PC-3 (cell line): ENCODE results near the genes ATP6V0B and KLF18.

DNA sequence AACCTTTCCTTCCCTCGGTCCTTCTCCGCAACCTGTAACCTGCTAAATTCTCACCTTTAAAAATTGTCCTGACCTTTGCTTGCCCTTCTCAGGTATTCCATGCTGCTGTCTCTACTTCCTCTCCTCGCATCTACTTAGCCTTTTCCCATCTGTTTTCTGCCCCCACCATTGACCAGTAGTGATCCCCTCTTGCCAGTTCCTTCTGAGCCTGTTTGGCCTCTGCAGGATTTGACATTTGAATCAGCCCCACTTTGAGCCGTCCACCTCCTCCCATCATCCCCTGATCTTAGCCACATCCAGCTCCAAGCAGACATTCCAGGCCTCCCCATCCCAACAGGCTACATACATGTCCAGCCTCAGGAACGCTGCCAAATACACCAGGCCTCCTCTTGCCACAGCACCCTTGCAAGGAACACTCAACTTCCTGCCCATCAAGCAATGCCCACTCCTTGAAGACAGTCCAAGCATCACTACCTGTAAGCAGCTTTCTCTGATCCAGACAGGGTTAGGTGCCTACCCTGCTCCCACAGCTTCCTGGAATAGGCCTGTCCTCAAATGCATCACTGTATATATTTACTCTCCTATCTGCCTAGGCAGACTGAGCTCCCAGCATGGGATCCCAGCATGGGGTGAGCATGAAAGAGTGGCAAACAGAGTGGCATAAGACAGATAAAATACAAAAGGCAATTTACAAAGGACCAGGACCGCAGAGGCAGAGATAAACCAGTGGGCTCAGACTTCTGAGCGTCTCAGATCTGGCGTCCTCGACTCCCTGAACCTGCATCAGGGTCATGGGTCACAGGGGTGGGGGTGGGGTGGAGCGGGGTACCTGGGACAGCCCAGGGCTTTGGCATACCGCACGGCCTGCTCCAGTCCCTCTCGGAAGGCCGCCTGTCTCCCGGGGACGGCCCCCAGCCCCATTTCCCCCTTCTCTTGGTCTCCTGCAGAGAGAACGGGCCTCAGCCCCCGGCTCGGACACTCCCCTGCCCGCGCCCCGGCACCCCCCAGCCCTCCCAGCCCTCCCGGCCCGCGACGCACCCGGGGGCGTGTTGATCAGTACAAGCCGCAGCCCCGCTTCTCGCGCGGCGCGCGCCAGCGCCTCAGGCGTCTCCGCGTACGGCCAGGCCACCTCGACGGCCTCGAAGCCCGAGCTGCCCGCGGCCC, 792 bp downstream of the HYI start:
- RAMPAGE, long total RNA = no peak

- RAMPAGE, long total RNA = no peak
These were observed 4.0 kb downstream of the PTPRF start for GRCh38 chr1:43534720-43535114.

- RAMPAGE, long total RNA = no peak
These were observed 6.8 kb downstream of the PTPRF start for GRCh38 chr1:43537312-43537982.

GRCh38 chr1:43541889-43542551, 11.3 kb downstream of the PTPRF start:
- RAMPAGE, long total RNA = no peak

DNA sequence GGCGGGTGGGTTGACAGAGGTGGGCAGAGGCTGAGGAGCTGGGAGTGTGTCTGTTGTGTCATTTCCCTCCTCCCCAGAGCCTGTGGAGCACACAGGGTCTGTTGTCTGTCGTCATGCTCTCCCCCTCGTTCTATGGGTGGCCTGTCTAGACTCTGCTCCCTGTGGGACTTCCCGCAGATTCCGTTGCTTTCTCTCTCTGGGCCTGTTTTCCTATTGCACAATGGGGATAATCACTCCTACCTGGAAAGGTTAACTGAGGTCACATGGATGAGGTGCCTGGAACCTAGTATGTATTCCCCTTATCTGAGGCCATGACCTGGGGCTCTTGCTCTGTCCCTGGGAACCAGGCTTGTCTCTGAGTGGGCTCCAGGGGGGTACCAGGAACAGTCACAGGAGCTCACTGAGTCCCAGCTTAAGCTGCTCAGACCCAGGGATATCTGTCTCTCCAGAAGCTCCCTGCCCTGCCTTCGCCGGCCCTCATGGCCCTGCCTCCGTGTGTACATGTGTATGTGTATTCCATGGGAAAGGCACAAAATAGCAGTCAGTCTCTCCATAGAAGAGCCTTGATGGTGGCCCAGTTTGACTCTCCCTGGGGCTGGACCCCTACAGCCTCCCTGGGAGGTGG, 17.8 kb downstream of the PTPRF start:
- RAMPAGE, long total RNA = no peak

- RAMPAGE, long total RNA = no peak
These were observed 111.7 kb upstream of the ARTN start for GRCh38 chr1:43821711-43822491.

- RAMPAGE, long total RNA = no peak
These were observed 6.1 kb downstream of the IPO13 start for GRCh38 chr1:43952649-43953421.

DNA sequence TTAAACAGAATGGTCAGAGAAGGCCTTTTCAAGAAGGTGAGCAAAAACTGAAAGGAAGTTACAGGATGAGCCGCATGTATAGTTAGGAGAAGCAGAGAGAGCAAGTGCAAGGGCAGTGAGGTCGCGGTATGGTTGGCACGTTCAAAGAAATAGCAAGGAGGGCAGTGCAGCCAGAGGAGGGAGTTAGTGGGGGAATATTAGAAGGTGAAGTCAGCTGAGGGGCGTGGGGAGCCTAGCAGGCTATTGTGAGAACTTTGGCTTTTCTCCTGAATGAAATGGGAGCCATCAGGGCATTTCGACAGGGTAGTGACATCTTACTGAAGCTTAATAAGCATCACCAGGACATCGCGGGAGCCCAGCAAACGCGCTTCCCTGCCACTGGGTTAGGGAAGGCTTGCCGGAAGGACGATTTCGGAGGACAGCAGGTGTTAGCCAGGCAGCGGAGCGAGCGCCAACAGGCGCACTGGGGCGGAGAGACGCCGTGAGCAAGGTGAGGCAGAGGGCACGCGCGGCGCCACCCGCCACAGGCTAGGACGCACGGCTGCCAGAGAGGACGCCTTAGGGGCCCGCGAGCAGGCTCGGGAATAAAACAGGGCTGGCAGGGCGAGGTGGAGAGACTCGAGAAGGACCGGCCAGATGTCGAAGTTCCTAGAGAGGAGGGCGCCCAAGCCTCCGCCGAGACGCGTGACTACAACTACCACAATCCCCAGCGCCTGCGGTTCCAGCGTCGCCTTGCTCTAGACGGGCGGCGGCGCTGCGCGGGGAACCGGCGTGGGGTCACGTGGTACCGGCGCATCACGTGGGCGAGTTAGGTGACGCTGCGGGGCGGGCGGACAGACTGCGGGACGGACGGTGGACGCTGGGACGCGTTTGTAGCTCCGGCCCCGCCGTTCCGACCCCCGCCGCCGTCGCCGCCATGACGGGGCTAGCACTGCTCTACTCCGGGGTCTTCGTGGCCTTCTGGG, at the start of gene ATP6V0B:
Gene ATP6V0B, plus strand, starts transcription at position 836 of the 965 bp plus-strand sequence.
- RAMPAGE, long total RNA = start-site peak on the plus strand centred at position 829 of the sequence, 37 bp wide, 180 and 127 reads in 2 replicates

DNA sequence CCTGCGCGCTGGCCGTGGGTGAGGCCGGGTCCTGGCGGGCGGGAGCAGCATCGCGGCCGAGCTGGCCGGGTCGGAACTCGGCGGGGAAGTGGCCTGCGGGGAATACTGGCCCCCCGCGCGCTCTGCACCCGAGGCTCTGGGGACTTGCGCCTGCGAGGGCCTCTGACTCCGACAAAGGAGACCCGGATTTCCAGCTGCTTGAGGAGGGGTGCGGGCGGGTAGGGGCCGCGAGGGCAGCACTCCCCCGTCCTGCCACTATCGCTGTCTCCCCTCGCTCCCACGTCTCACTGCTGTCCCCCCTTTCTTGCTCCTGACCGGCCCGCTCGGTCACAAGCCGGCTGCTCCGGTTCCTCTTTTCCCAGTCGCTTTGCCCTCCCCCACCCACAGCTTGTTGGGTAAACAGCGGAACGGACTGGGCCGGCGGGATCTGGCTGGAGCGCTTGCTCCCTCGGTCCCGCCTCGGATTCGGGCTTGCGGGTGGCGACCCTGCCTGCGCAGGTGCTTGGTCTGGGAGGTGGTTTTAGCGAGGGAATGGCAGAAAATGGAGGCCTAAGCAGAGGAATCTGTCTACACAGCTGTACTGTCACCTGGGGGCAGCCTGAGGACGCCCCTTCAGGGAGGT, 441 bp downstream of the ATP6V0B start:
- RAMPAGE, long total RNA = no peak

DNA sequence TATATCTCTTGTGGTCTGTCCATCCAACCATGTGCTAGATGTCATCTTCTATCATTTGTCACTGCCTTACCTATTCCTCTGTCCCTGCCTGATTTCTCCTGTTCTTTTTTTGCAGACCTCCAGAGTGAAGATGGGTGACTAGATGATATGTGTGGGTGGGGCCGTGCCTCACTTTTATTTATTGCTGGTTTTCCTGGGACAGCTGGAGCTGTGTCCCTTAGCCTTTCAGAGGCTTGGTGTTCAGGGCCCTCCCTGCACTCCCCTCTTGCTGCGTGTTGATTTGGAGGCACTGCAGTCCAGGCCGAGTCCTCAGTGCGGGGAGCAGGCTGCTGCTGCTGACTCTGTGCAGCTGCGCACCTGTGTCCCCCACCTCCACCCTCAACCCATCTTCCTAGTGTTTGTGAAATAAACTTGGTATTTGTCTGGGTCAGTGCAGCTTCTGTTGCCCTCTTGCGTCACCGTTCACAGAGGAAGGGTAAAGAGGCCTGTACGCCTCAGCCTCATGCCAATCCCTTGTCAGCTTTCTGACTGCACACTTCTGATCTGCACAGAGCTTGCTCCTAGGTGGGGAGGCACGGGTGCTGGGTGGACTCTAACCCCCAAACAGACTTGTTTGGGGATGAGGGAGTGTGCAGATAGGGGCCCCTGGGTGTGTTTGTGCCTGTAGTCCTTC, 1.0 kb upstream of the B4GALT2 start:
- RAMPAGE, long total RNA = no peak

- RAMPAGE, long total RNA = no peak
These were observed 2.3 kb downstream of the CCDC24 start for GRCh38 chr1:43993642-43994251.

GRCh38 chr1:44023699-44024147, 7.5 kb downstream of the SLC6A9 start:
- RAMPAGE, long total RNA = no peak

DNA sequence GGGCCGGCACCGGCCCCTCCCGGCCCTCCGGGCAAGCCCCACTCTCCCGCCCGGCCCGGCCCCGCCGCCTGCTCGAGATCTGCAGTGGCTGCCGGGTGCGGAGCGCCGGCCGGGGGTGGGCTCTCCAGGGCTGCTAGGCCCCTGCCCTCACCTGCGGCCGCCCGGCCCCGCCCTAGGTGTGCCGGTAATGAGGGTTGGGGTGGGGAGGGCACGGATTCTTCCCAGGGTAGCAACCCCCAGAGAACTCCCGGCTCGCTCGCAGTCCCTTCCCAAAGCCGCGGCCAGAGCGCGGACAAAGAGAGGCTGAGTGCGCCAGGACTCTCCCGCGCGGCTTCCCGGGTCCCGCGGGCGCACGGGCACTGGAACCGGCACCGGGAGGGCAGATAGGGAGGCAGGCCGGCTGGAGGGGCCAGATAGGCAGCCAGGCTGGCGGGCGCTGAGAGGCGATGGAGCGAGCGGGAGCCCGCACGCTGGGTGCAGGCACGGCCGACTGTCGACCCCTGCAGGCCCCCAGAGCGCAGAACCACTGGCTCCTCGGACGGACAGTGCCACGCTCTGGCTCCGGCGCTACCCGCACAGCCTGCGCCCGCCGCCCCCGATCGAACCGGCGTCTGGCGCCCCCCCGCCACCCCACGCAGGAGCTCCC, 765 bp downstream of the SLC6A9 start:
- RAMPAGE, long total RNA = no peak

GRCh38 chr1:44071434-44071843, 40.2 kb upstream of the SLC6A9 start:
- RAMPAGE, long total RNA = no peak

DNA sequence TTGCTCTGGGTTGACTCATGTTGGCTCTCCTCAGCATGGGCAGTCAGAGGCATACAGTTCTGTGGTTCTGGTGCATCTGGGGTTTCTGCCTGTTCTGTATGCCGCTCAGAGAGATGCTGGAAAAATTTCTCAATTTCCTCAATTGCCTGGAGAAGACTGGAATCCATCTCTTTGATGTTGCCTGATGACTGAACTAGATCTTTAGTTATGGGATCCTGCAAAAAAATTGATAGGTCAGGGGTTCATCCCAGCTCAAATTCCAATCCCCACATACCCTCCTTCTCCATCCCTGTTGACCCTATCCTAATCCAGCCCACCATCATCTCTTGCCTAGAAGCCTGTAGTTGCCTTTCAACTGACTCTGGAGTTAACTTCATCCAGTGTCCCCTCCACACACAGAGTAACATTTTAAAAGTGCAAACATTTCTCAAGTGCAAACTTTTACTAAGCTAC, at the start of gene KLF18:
Gene KLF18, minus strand, starts transcription at position 167 of the 453 bp plus-strand sequence.
- RAMPAGE, long total RNA = no peak

DNA sequence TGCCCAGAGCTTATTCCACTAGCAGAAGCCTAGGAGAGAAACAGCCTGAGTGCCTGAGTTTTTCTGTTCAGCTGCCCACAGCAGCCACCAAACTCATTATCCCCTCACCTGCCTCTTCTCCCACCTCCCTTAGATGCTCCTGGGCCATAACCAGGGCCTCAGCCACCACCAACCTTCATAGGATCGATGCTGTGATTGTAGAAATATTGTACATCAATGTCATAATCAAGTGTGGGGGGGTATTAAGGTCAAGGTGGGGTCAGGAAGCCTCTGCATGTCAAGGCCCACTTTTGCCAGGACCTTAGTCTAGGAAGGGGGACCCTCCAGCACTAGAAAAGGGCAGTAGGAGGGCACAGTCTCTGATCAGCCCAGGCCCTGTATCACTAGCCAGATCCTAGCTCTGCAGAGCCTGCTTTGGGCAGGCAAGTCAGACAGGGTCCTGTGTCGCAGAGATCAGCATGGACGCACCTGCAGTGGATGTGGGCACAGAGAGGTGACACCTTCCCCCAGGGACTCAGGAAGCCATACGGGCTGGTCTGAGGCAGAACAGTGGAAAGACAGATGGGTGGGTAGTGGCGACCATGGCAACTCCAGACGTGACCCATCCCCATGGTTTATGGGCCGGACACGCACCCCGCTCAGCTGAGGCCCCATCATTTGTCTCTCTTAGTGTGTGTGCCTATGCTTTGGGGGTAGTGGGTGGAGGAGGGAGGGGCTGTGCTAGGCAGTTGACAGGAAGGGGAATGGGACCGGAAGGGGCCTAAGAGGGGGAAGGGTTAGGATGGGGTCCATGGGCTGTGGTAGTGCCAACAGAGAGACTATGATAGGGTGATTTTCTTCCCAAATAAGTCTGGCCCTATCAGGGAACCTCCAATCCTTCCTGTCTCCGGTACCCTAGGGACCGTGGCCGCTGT, 9.6 kb downstream of the DMAP1 start:
- RAMPAGE, long total RNA = no peak

- RAMPAGE, long total RNA = no peak
These were observed 24.8 kb downstream of the DMAP1 start for GRCh38 chr1:44237993-44238556.

DNA sequence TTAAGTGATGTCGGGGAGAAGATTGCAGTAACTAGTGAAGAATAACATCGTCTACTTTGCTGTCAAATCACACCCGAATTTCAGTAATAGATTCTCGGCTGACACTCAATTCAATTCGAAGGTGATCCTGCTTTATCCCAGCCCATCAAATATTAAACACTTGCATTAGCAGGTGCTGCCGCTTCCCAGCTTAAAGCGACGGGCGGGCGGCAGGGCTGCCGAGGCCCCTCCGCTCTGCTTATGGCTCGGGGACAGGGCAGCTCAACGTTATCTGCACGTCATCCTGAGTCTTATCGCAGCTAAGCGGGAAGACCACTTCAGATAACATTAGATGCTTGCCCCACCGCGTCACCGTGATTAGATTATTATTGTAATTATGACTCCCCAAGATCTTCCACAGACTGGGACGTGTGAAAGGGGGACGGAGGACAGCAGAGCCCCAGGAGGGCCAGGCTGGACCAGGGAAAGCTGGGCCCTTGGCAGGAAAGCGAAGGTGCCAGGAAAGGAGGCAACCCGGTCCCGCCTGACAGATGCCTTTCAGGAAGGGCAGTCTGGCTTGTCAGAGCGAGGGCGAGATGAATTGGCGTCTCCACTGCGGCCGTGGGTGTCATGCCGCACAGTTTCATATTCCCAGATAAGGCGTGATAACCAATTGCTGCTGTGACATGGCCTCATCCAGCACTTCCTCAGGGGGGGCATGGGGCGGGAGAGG, 36.9 kb downstream of the DMAP1 start:
- RAMPAGE, long total RNA = no peak

- RAMPAGE, long total RNA = no peak
These were observed 48.4 kb downstream of the DMAP1 start for GRCh38 chr1:44261419-44262296.

- RAMPAGE, long total RNA = no peak
These were observed 49.2 kb downstream of the DMAP1 start for GRCh38 chr1:44262408-44262992.